ENCODE results near the genes APOL3 and MYH9.

DNA sequence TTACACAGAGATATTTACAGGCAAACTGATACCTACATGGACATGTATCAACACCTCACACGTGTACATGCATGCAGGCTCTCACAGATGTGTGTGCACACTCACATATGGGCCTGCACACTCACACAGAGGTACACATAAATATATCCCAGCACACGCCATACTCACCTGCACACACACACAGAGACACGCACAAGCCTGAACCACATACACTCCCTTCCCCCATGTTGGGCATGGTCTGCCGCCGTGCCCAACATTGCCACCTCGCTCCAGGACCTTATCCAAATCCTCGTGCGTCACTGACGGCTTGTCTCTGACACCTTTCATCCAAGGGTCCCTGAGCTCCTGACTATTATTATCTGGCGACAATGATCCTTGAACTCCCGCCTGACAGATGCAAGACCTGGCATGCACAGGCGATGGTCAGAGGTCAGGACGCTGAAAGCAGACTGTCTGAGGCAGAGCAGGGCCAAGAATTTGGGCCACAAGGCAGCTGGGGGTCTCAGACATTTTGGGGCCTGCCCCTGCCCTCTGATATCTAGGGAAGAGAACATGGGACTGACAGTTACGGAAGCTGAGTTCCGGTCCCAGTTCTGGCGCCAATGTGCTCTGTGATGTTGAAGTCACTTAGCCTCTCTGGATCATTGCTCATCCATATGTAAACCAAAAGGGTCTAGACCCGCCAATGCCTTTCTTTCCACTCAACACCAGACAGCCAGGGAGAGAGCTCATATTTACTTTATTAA, 4.2 kb downstream of the MB start:
- PRO-cap: no peak
- RAMPAGE, long total RNA, 2 experiments: no peak in any of the 2 experiments

DNA sequence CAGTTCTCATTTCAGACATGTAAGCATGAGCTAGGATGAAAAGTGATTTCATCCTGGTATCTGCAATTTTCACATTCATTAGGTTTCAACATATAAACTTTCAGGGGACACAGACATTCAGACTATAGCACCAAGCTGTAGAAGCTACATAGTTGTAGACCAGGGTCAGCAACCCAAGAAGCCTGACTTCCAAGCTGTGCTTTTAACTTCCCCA, 19.2 kb downstream of the APOL6 start:
- PRO-cap: no peak
- RAMPAGE, long total RNA, 2 experiments: no peak in any of the 2 experiments

DNA sequence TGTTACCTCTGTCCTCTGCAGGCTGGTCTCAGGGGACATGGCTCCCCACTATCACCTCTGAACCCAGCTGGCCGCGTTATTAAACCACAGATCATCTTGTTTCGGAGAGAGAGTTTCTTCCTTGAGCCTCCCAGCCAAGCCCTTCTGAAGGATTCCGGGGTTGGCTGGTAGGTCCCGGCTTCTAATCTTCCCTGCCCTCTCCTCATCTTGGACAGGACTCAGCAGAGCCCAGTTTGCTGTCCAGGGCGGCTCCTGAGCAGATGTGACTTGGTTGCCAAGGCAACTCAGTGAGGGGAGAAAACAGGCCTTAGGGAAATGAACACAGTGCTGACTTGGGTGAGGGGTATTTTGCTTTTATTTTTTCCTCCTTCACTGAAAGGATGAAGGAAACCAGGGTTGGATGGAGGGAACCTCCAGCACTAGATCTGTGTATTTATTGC, 13.2 kb downstream of the APOL3 start:
- PRO-cap: no peak
- RAMPAGE, long total RNA, 2 experiments: no peak in any of the 2 experiments

DNA sequence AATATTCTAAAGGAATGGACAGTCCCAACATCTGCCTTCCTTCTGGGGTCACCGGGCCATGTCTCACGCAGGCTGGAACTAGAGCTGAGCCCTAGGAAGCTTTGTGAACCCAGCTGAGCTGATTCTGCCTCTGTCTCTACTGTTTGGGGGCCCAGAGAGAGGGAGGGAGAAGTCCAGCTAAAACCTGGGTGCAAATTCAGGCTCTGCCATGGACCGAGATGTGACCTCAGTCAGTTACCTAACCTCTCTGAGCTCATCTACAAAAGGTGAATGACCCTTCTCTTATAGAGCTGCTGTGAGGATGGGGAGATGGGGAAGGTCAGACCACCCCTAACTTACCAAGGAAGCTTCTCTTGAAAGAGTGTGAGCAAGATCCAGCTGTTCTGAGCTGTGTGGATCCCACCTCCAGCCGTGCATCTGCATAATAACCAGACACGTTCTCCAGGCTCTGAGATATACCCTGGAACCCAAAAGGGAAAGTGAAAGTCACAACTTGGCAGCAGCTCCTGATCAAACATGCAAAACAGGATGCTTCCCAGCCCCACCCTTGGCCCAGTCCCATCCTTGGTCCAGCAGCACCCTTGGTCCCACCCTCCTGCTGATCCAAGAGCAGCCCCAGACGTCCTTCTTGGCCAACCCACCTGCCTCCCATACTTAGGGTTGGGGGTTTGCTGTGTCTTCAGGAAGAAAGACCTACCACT, at the start of gene APOL3:
APOL3 (minus strand) TSS at position 426 of the 701 bp plus-strand sequence.
- PRO-cap: unidirectional peak, minus-strand start at position 419 of the sequence
- RAMPAGE, long total RNA, 2 experiments: start-site peak on the minus strand in 1 of 2 experiments, centred at position 439 of the sequence, 48 reads per replicate

DNA sequence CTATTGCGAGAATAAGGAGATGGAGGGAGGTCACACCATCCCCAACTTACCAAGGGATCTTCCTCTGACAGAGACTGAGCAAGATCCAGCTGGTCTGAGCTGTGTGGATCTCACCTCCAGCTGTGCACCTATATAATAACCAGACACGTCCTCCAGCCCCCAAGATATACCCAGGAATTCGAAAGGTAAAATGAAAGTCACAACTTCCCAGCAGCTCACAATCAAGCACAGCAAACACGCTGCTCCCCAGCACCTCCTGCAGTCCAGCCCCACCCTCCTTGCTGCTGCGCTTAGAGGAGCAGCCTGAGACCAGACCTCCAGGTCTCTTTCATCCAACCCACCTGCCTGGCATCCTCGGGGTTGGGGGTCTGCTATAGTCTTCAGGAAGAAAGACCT, 3.0 kb upstream of the APOL4 start:
- PRO-cap: no peak
- RAMPAGE, long total RNA, 2 experiments: no peak in any of the 2 experiments

DNA sequence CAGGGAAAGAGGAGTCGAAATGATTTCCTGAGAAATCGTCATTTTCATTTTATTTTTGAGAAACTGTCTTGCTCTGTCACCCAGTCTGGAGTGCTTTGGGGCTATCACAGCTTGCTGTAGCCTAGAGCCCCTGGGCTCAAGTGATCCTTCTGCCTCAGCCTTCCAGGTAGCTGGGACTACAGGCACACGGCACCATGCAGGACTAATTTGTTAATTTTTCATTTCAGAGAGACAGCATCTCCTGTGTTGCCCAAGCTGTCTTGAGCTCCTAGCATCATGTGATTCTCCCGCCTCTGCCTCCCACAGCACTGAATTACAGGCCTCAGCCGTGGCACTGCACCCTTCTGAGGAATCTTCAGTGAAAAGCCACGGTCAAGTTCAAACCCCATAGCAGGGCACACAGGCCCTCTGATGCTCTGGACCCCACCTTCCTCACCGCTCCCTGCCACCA, 1.9 kb downstream of the APOL2 start:
- PRO-cap: no peak
- RAMPAGE, long total RNA, 2 experiments: no peak in any of the 2 experiments

DNA sequence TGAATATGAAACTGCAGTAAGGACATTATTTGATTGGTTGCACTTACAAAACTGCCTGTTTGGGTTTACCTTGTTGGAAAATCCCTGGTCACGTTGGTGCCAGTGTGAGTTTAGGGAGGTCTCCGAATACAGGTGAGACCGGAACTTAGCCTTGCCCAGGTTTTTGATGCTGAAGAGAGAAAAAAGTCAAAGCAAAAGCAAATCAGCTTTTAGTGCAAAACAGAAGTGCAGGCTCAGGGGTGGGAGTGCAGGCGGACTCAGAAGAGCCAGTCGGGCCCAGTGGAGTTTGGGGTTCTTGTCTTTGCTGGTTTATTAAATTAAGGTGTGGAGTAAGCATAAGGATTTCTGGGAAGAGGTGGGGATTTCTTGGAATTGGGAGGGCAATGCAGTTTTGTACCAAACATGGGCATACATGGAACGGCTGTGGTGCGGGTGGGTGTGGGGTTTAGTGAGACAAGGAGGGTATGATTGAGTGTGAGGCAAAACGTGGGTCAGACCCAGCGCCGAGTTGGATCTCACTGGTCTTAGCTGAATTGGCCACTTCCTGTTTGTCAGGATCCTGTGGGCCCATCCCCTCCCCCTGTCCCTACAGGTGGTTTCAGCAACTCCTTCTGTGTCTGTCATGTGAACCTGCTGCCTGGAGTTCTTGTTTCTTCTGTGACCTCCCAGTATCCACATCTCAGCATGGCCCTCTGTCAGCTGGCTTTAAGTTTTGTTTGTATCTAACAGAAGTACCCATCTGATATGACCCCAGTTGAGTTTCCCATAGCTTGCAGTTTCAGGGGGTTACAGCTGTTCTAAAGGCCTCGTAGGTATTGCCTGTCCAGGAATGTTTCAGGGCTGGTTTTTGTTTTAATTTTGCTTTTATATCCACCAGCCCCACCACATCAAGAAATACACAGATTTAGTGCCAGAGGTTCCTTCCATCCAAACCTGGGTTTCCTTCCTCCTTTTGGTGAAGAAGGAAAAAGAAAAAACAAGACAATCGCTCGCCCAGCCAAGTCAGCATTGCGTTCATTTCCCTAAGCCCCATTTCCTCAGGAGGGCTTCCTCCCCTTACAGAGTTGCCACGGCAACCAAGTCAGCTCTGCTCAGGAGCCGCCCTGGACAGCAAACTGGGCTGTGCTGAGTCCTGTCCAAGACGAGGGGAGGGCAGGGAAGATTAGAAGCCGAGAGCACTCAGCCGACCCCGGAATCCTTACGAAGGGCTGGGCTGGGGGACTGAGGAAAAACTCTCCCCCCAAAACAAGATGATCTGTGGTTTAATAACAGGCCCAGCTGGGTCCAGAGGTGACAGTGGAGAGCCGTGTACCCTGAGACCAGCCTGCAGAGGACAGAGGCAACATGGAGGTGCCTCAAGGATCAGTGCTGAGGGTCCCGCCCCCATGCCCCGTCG, 6.0 kb downstream of the APOL1 start:
- PRO-cap: no peak
- RAMPAGE, long total RNA, 2 experiments: no peak in any of the 2 experiments

DNA sequence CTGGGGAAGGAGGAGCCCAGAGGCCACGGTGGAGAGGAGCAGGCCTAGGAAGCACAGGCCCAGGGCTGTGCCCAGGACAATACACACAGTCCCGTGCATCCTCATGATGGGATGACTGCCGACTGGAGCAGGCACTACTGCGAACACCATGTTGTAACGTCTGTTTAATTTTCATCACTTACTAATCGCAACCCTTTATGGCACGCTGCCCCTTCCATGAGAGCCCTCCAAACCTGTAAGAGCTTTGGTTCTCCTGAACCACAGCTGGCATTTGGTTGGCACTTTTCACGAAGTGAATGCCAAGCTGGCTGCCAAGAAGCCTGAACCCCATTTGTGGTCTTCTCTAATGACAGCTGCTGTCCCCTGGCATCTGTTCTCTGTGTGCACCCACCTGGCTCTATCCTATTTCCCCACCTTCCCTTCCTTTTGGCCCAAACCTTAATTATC, 36.5 kb downstream of the APOL1 start:
- PRO-cap: no peak
- RAMPAGE, long total RNA, 2 experiments: no peak in any of the 2 experiments

DNA sequence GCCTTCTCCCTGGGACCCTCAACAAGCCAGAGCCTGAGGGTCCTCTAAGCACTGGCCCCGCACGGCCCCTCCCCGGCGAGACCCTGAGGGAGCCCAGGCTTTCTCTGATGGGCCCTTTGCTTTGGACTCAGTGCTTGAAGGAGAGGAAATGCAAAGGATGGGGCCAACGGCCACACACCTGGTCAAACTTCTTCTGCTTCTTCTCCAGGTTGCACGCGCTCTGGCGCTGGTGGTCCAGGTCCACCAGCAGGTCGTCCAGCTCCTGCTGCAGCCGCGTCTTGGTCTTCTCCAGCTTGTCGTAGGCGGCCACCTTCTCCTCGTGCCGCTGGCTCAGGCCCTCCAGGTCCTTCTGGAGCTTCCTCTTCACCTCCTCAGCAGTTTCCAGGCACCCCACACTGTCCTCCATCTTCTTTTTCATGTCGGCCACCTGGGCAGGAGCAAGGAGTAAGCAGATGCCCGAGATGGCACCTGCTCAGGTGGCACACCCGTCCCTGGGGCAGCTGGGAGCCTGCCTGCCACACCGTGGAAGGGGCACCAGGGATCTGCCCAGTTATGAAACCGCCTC, 39.0 kb downstream of the APOL1 start:
- PRO-cap: no peak
- RAMPAGE, long total RNA, 2 experiments: no peak in any of the 2 experiments

GRCh38 chr22:36297516-36297747, 44.5 kb downstream of the APOL1 start:
- PRO-cap: no peak
- RAMPAGE, long total RNA, 2 experiments: no peak in any of the 2 experiments

- PRO-cap: no peak
- RAMPAGE, long total RNA, 2 experiments: no peak in any of the 2 experiments
Observed at GRCh38 chr22:36301223-36302415, 48.7 kb downstream of the APOL1 start.

DNA sequence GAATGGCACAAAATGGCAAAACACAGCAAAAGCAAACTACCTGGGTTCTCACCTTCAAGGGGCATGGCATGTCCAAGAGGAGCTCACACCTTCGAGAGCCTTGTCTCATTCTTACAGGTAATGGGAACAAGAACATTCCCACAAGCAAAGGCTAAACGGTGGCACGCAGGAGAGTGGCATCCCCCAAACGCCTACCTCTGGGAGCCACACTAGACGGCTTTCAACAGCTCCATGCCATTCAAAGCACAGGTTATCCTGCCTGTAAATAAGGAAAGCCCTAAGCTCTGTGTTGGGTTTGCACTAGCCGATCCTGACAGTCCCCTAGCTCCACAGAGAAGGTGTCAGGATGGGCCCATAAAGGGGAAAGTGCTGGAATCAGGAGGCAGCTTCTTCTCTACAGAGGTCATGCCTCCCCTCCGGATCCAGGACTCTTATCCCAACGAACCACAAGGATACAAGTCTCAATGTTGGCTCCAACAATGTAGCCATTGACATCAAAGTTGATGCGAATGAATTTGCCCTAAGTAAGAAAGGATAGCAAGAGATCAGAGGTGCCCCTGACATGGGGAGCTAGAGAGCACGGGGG, 66.4 kb downstream of the MYH9 start:
- PRO-cap: no peak
- RAMPAGE, long total RNA, 2 experiments: no peak in any of the 2 experiments

DNA sequence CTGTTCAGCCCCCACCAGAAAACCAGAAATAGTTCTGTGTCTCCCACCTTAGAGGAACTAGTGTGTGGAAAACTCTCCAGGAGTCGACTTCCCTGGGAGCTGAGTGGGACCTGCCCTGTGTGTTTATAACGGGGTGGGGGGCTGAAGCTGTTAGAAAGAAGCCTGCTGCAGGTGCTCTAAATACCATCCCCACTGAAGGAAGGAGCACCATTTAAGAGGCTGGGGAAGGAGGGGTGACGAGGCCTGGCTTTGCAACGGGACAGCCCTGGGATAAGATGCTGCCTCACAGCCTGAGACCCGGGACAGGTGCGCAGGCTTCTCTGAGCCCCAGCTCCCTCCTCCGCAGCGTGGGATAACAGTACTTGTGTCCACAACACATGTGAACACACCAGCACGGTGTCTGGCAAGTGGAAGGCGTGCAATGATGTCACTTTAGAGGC, 60.0 kb downstream of the MYH9 start:
- PRO-cap: no peak
- RAMPAGE, long total RNA, 2 experiments: no peak in any of the 2 experiments

- PRO-cap: unidirectional peak, plus-strand start at chr22:36330809; bidirectional peak, plus-strand start at chr22:36331233, minus-strand start at chr22:36331195; unidirectional peak, minus-strand start at chr22:36331305
- RAMPAGE, long total RNA, 2 experiments: no peak in any of the 2 experiments
Observed at GRCh38 chr22:36330324-36331418, 57.1 kb downstream of the MYH9 start.

DNA sequence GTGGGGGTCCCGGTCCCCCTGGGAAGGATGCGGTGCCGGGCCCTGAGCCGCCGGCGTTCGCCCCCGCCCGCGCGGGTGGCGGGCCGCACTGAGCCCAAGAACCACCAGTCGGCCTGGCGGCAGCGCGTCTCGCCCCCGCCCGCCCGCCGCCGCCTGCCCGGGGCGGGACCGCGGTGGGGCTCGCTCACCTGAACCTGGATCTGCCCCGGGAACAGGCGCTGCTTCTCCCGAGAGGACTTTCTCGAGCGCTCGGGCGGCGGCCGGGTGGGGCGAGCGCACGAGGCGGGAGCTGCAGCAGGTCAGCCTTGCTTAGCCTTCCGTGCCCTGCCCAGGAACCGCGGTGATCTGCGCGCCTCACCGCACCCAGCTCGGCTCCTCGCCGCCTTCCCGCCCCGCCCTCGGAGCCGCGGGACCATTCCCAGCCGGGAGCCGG, at the start of gene MYH9:
MYH9 (minus strand) TSS at position 349 of the 433 bp plus-strand sequence.
- PRO-cap: bidirectional peak, plus-strand start outside the sequence, minus-strand start at position 386 of the sequence
- RAMPAGE, long total RNA, 2 experiments: start-site peak on the minus strand in 2 of 2 experiments, centred at positions 357 to 359 of the sequence, 589 to 1,781 reads per replicate

- PRO-cap: bidirectional peak, plus-strand start at chr22:36388326, minus-strand start at chr22:36388004; unidirectional peak, plus-strand start at chr22:36388393
- RAMPAGE, long total RNA, 2 experiments: no peak in any of the 2 experiments
Observed at GRCh38 chr22:36388135-36388876, 539 bp upstream of the MYH9 start.

- PRO-cap: bidirectional peak, plus-strand start at chr22:36410337, minus-strand start at chr22:36410135
- RAMPAGE, long total RNA, 2 experiments: no peak in any of the 2 experiments
Observed at GRCh38 chr22:36409755-36410751, 22.3 kb upstream of the MYH9 start.

DNA sequence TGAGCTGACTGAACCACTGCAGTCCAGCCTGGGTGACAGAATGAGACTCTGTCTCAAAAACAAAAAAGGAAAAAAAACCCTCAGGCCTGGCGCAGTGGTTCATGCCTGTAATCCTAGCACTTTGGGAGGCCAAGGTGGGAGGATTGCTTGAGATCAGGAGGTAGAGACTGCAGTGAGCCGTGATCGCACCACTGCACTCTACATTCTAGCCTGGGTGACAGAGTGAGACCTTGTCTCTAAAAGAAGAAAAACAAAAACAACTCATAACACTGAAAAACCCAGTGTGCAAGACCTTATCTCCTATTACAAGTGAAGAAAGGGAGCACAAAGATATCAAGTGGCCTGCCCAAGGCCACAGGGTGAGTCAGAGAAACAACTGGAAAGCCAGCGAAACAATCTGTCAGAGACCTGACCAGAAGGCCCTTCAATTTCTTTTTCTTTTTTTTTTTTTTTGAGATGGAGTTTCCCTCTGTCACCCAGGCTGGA, 2.5 kb downstream of the TXN2 start:
- PRO-cap: no peak
- RAMPAGE, long total RNA, 2 experiments: no peak in any of the 2 experiments

DNA sequence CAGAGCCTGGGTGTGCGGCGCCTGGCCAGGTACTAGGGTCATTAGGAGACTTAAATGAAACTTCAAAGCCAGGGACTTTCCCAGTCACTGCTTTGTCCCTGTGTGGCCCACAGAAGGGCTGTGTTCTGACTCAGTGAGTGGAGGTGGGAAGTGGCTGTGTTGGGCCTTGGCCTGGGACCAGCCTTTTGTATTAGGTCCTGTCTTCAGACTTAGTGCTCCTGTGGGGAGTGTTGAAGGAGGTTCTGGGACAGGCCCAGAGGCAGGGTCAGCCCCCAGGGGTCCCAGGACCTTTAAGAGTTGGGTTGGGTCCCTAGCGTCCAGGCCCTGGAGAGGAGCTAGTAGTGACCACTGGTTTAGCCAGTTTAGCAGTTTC, 13.3 kb downstream of the NCF4 start:
- PRO-cap: no peak
- RAMPAGE, long total RNA, 2 experiments: no peak in any of the 2 experiments

GRCh38 chr22:36977295-36977763, 30.3 kb downstream of the TEX33 start:
- PRO-cap: no peak
- RAMPAGE, long total RNA, 2 experiments: no peak in any of the 2 experiments

Data from breast epithelium (tissue), 2 donors.